Temporal lobe (tissue), 2 donors: ENCODE measurements around a stretch of chr2.

GRCh38 chr2:135052437-135052856 is 355 bp downstream of the RAB3GAP1 start:
- RAMPAGE, long total RNA: no peak

DNA sequence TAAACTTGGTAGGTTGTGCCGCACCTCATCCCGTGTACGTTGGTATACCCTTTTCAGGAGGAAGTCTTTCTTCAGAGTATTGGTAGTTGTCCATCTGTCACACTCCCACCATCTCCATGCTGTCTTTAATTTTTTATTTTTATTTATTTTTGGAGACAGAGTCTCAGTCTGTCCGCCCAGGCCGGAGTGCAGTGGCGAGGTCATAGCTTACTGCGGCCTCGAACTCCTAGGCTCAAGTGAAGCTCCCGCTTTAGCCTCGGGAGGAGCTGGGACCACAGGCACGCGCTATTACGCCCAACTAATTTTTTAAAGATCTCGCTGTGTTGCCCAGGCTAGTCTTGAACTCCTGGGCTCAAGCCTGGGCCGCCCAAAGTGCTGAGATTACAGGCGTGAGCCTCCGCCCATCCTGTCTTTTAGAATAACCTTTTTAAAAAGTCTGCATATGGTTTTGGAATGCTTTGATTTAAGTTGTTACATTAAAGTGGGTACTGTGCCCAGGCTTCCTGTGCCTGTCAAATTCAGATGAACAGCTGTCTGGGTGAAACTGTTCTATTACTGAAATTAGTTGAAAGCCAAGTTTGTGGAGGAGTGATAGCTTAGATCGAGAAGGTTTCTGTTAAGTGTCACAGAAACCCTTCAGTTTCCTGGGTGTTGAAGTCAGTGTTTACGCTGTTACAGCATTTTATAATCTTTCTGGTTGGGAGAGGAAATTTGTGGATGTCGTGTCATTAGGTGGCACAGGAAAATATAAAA is 941 bp downstream of the RAB3GAP1 start:
- RAMPAGE, long total RNA: no peak

GRCh38 chr2:135604602-135605214 is 73.4 kb downstream of the R3HDM1 start:
- RAMPAGE, long total RNA: no peak

DNA sequence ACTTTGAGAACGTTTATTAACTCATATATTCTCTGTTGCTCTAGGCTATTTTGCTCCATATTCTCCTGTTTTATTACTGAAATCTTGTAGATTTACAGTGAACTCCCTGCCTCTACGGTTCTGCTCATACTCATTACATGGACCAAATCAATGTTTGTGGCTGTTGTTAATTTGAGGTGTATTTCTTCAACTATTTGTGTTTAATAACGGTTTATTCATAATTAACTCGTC is 1.2 kb downstream of the UBXN4 start:
- RAMPAGE, long total RNA: no peak

DNA sequence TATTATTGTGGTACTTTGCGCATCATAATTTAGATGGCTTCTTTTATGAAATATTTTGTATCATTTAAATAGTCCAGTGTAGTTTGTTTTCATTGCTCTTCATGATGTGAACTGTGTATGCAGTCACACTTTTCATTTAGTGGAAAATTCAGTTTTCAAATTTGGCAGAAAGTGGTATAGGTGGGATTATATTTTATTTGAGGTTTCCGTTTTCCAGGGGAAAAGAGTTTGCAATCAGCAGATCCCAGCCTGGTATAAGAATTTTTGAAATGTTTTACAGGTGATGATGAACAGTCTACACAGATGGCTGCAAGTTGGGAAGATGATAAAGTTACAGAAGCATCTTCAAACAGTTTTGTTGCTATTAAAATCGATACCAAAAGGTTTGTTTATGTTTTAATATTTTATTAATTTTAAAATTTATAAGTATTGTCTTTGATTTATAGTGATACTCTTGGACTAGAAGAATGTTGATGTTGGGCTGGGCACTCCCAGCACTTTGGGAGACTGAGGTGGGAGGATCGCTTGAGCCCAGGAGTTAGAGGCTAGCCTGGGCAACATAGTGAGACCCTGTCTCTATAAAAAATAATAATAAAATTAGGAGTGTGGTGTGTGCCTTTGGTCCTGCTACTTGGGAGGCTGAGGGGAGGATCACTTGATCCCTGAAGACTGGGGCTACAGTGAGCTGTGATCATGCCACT is 6.5 kb downstream of the UBXN4 start:
- RAMPAGE, long total RNA: no peak

DNA sequence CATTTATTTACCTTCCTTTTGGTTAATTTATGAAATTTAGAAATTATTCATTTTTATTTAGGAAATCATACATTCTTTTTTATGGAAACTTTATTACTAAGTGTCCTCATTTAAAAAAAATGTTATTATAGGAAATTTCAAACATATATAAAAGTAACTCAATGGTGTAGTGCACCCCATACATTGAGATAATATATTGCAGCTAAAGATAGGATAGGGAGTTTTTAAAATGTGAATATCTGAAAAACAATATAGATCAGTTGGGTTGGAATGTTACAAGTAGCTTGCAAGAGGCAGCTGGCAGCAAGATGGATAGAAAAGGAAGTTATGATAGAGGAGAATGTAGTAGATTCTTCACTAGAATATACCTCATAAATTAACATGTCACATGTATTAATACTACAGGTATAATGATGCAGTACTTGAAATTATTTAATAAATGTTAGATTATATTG is 12.0 kb downstream of the UBXN4 start:
- RAMPAGE, long total RNA: no peak

DNA sequence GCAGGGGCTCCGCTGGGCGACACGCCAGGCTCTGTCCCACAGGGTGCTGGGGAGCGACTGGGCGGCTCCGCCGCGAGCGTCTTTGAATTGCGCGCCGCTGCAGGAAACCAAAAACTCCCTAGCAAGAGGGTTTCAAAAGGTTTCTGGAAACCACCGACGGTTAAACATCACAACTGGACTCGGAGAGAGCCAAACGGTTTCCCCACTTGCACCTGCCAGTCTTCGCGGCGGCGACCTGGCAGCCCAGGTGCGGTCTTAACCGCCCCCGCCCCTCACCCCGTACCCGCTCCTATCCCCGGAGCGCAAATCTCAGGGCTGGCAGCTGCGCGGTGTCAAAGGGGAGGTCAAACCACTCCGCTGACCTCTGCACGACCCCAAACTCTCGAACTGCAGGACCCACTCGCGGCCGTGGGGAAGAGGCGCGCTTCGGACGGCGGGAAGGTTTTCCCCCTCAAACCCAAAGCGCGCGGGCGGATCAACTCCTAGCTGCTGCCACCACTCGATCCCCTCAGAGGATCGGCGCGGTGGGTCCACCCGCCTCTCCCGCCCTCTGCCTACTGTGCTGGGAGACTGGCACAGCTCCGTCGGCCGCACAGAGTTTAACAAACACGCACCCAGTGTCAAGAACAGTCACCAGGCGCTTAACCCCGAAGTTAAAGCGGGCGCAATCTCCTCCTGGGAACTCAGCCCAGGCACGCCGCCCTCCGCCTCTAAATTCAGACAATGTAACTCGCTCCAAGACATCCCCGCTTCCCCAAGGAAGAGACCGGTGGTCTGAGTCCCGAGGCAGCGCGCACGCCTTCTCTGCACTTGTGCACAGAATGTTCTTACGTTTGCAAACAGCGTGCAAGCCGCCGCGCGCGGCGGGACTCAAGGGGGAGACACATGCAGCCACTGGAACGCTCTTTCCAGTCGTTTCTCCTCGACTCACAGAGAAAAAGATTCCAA is 760 bp downstream of the CXCR4 start:
- RAMPAGE, long total RNA: no peak

DNA sequence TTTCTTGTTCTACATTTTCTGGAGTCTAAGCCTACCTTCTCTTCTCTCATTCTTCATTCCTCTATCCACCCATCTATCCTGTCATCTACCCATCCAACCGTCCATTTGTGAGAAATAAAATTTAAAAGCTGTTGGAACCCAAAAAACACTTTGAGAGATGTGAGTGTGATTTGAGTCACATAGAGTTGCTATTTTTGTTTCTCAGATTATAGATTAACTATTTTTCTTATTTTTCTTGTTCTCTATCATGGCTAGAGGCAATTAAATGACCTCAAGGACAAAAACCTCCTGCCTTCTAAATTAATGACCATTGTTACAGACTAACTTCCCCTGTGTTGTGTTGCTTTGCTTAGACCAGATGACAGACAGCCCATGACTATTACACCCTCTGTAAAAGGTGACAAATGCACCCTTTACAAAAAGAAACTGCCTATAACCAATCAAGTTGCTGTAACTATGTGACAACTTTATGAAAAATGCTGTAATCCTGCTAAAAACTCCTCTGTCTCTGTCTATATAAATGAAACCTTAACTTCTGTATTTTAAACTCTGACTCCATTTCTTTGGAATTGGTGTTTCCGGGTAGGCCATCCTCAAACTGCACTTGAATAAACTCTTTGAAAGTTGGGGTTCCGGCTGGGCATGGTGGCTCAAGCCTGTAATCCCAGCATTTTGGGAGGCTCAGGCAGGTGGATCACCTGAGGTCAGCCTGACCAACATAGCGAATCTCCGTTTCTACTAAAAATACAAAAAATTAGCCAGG is 208.0 kb upstream of the CXCR4 start:
- RAMPAGE, long total RNA: no peak

DNA sequence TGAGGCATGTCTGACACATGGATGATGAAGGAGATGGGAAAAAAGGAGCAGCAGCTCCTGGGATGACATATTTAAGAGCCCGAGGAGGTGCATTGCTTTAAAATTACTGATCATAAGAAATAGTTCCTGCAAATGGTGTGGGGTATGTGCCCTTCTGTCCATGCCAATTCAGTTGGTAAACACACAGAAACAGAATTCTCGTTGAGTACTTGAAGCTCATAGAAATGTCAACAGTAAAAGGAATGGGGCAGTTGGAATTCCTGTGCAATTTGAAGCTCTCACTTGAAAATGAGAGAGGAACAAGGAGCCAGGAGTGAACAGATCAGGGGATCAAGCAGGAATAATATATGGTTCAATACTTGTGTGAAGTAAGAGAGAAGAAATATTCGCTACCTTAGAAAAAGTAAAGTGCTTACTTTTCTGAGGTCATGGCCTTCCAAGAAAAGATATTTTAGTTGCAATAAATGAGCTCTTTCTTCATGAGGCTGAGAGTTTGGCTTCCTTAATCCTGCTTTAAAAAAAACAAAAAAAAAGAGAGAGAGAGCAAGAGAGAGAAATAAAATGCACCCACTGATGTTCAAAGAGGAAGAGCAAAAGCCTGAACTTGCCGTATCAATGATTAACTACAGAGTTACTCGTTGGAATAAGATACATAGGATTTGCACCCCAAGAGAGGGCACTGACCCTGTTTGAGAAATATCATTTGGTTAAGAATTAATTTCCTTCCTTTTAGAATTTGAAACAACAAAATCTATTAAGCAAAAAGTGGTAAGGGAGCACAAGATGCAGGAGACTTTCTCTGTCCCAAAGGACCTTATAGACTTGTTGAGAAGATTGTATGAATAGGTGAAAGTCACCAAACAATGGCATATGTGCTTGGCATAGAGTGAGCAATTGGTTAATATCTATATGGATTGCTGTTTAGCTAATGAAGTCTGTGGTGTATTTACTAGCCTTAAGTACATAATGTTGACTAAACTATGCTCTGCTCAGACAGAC is 21.7 kb upstream of the HNMT start:
- RAMPAGE, long total RNA: no peak

DNA sequence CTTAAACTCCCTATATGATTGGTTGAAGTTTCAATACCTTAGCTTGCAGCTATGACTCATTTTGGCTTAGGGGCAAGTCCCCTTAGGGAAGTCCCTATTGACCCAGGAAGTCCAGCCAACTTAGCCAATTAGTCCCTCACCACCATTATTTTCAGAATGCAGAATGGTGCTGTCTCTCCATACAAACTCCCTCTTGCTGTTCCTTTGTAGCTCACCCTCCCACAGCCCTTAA is 11.5 kb upstream of the HNMT start:
- RAMPAGE, long total RNA: no peak

DNA sequence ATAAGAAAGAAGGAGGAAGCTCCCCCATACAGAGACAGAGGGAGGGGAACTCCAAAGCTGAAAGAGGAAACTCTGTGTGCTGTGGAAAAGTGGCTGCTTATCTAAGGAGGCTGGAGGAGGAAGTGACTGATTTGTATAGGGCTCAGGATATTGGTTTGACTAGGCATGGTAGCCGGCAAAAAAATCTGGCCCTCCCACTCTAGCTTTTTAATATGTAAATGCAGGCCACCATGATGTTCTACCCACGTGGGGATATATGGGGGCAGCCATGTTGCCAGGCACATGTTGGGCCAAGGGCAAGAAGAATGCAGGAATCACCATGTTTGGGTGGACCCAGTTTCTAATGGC is 64.3 kb downstream of the HNMT start:
- RAMPAGE, long total RNA: no peak

- RAMPAGE, long total RNA: no peak
Measured at GRCh38 chr2:138569332-138569969, 67.9 kb downstream of the SPOPL start.

DNA sequence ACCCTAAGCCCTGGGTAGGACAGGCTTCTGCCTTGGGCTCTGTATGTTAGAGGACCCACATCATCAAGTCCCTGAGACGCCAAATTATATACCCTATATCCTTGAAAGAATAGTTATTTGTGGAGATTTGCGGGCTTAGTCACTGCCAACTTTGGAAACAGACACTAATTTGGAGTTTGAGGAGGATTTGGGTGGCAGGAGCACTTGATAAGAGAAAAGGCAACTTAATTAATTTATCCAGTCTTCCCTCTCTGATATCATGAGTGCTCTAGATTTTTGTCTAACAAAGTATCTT is 97.4 kb downstream of the SPOPL start:
- RAMPAGE, long total RNA: no peak

- RAMPAGE, long total RNA: no peak
Measured at GRCh38 chr2:142868127-142868760, 9.2 kb upstream of the KYNU start.

- RAMPAGE, long total RNA: no peak
Measured at GRCh38 chr2:142935432-142935936, 58.0 kb downstream of the KYNU start.

DNA sequence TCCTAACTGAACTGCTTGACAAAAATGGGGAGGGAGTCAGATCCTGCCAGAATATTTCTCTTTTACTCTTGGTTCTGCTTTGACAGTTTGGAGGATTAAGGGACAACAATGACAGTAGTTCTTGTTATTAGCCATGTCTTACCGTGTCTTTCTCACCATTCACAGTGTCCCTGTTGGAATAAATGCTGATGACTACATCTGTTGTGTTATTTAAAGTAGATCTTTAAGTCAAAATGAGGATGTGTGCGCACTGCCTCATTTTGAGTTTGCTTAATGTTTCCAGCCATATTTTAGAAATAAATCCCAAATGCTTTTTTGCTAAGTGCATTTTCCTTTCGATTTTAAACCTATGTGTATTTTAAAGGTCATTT is 344.2 kb downstream of the ARHGAP15 start:
- RAMPAGE, long total RNA: no peak

GRCh38 chr2:143819383-143819735 is 513.0 kb downstream of the GTDC1 start:
- RAMPAGE, long total RNA: no peak

DNA sequence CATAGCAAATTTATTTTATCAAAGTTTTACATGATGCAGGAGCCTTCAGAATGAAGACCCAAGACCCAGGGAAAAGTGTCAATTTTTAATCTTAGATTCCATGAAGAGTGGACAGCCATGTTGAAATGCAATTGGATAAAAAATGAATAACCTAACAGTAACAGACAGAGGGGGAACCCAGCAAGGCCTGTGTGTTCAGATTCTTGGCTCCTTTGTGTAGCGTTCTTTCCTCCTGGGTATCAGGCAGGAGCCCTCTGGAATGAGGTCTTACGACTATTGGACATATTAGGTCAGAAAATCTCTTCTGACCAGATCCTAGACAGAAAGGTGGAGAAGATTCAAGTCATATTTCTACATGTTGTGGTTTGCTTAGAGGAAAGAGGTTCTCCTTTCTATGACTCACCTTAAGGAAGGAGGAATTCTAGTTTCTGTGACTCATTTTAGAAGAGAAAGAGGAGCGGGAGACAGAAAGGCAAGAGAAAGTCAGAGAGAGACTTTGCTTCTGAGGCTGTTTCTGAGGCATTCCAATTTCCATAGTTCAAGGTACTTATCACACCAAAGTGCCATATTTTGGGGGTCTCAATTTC is 431.2 kb downstream of the GTDC1 start:
- RAMPAGE, long total RNA: no peak

DNA sequence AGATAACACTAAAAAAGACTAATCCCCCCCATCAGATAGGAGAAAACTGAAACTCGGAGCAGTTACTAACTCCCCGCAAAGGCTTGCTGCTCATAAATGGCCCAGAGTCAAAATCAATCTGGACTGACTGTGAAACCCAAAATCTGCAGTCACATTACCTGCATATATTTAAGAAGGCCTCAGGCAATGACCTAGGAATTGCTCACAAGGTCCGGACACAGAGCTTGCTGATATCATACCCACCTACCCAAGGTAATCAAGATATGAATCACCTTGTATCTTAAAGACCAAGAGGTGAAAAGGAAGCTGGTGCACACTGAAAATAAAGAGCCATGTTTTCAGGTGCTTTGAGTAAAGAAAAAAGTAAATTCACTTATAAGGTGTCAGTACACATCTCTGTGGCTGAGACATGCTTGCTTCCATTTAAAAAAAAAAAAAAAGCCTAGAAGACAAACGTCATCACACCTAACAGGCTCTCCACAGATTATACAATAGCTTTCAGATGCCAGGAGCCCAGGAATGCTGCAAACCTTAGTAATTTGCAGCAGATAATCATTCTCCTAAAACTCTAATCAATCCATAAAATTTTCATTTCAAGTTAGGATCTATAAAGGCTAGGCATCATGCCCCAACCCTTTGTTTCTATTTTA is 7.8 kb downstream of the GTDC1 start:
- RAMPAGE, long total RNA: no peak

- RAMPAGE, long total RNA: no peak
Measured at GRCh38 chr2:144416253-144417436, 84.3 kb upstream of the GTDC1 start.